ENCODE data around the gene EDEM2.

- PRO-cap = no peak
- RAMPAGE, long total RNA, 4 experiments = no peak in any of the 4 experiments
Observed at GRCh38 chr20:34026112-34026410, 32.4 kb downstream of the RALY start.

- PRO-cap = no peak
- RAMPAGE, long total RNA, 4 experiments = no peak in any of the 4 experiments
Observed at GRCh38 chr20:34604779-34605670, 46.5 kb downstream of the MAP1LC3A start.

DNA sequence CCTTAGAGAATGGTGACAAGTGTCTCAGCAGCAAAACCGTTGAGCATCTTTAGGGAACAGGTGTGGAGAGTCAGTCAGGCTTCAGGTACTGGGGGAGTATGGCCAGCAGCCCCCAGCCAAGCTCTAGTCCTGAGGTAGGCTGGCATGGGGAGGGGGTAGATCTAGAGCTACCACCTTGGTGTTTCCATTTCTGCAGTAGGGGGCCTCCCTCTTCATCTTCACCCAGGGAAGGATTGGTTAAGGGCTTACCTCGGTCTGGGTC lies 2.6 kb downstream of the TP53INP2 start:
- PRO-cap = no peak
- RAMPAGE, long total RNA, 4 experiments = no peak in any of the 4 experiments

DNA sequence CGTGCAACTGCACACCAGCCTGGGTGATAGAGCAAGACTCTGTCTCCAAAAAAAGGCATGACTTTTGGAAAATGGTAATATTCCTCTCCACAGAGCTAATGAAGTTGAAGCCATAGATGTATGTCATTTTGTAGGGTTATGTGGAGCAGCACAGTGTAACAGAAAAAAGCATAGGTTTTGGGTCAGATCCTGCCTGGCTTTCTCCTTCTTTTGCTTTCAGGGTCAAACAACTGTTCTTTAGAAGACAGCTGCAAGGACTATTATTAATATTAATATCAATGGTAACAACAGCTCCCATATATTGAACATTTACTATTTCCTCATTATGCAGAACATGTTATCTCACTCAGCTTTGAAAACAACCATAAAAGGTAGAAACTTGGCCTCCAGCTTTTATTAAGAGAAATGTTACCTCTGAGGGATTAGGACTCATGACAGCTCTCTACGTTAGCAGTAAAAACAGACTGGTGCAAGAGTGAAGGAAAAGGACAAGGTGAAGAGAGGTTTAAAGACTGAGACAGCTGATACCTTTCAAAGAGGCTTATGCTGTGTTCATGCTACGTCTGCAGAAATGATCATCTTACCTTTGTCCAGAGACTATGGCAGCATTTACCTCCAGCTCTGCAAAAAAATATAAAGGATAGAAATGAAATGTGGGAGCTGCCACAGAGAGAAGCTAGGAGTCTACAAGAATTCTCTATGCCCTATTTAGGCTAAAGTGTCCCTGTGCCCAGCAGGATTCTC lies 28.0 kb downstream of the TP53INP2 start:
- PRO-cap = no peak
- RAMPAGE, long total RNA, 4 experiments = no peak in any of the 4 experiments

GRCh38 chr20:34818539-34819355 lies 6.7 kb downstream of the NCOA6 start:
- PRO-cap = no peak
- RAMPAGE, long total RNA, 4 experiments = no peak in any of the 4 experiments

DNA sequence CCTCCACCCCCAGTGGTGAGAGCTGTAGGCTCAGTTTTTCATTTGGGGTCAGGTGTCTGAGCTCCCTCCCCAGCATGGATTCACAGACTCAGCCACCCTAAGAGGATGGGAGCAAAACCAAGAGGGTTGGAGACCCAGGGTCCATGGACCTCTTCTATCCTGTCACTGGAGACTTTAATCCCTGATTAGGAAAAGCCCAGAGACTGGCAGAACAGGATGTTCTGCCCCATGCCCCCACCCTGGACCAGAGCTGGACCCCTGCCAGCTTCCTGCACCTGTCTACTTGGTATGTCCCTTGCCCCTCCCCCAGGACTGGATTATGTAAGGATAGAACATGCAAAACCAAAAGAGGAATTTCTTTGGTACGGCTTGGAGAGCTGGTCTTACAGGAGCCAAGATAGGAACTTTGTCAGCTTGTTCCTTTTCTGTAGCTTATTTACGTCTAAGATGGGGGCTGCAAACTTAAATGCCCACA lies 11.0 kb downstream of the GGT7 start:
- PRO-cap = no peak
- RAMPAGE, long total RNA, 4 experiments = no peak in any of the 4 experiments

- PRO-cap = no peak
- RAMPAGE, long total RNA, 4 experiments = no peak in any of the 4 experiments
Observed at GRCh38 chr20:34953047-34953549, 2.5 kb downstream of the GSS start.

- PRO-cap = no peak
- RAMPAGE, long total RNA, 4 experiments = no peak in any of the 4 experiments
Observed at GRCh38 chr20:34983780-34984473, 28.3 kb downstream of the MYH7B start.

DNA sequence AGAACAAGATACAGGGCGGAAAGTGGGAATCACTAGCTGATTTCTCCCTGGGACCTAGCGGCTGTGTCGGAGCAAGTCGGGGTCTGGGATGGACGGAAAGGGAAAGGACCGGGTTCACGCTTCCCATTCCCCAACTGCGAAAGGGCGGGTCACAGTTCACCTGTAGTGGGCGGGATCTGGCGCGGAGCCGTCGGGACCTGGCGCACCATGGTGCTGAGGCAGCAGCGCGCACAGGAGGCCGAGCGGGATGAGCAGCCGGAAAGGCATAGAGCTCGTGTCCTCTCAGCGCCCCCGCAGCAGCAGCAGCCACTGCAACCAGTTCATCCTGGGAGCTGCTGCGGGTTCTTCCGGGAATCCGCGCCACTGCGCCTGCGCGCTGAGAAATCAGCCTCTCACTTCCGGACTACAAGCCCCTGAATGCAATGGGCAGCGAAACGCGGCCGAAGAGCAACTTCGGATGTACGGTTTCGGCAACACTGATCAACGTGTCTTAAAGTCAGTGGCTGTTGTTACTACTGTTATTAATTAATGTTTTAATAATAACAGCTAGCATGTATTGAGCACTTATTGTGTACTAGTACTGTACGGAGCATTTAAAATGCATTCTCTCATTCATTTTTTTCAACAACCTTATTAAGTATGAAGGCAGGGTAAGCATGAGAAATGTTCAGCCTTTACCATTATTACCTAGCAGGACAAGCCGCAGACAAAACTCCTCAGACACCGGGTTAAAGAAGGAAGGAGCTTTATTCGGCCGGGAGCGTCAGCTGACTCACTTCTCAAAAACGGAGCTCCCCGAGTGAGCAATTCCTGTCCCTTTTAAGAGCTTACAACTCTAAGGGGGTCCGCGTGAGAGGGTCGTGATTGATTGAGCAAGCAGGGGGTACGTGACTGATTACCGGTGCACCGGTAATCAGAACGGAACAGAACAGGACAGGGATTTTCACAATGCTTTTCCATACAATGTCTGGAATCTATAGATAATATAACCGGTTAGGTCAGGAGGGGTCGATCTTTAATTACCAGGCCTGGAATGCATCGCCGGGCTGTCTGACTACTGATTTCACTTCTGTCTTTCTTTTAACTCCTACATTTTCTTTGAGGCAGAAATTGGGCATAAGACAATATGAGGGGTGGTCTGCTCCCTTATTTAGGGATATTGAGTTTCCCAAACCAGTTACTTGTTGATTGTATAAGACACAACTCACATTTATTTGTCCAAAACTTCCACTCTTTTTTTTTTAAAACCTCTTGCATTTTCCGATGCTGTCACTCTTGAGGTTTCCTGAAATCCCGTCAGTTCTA lies at the start of gene EDEM2:
Gene EDEM2 (minus strand): TSS at position 345 of the 1,305 bp plus-strand sequence.
- PRO-cap = no peak
- RAMPAGE, long total RNA, 4 experiments = start-site peak on the plus strand in 1 of 4 experiments, centred at position 427 of the sequence, 28 reads per replicate; start-site peak on the minus strand in 2 of 4 experiments, centred at positions 274 to 286 of the sequence, 76 to 330 reads per replicate

- PRO-cap = no peak
- RAMPAGE, long total RNA, 4 experiments = no peak in any of the 4 experiments
Observed at GRCh38 chr20:35224527-35225129, 1.9 kb upstream of the MMP24 start.

DNA sequence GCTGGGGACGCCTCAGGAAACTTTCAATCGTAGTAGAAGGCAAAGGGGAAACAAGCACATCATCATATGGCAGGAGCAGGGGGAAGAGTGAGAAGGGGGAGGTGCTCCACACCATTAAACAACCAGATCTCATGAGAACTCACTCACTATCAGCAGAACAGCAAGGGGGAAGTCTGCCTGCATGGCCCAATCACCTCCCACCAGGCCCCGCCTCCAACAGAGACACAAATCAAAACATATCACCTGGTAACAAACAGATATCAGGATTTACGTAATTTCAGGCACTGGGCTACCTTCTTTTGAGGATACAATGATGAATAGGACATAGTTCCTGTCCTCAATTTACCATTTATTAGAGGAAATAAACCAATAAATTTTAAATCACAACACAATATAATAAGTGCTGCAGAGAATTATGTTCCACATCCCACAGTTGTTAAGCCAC lies 24.2 kb downstream of the MMP24 start:
- PRO-cap = no peak
- RAMPAGE, long total RNA, 4 experiments = no peak in any of the 4 experiments

DNA sequence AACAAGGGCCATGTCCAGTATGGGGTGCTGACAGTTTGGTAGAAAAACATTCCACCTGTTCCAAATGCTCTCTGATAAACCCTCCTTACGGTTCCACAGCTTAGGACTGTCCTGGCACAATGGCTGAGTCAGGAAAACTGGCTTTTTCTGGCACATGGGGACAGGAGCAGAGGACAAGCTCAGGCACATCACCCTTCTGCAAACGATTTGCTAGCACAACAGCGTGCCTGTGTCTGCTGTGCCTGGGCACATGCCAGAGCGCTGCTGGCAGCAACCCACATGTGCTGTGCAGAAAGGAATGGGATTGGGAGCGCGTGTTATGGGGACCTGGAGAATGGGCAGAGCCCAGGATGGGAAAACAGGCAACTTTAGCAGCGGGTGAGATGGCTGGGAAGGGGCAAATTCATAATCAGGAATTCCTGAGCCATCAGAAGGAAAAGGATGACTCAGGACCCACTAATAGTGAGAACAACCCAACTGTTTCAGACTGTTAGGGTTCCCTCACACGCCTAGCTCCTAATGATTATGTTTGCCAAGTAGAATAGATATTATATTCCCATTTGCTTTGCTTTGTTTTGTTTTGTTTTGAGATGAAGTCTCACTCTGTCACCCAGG lies 16.0 kb upstream of the FAM83C start:
- PRO-cap = no peak
- RAMPAGE, long total RNA, 4 experiments = no peak in any of the 4 experiments

DNA sequence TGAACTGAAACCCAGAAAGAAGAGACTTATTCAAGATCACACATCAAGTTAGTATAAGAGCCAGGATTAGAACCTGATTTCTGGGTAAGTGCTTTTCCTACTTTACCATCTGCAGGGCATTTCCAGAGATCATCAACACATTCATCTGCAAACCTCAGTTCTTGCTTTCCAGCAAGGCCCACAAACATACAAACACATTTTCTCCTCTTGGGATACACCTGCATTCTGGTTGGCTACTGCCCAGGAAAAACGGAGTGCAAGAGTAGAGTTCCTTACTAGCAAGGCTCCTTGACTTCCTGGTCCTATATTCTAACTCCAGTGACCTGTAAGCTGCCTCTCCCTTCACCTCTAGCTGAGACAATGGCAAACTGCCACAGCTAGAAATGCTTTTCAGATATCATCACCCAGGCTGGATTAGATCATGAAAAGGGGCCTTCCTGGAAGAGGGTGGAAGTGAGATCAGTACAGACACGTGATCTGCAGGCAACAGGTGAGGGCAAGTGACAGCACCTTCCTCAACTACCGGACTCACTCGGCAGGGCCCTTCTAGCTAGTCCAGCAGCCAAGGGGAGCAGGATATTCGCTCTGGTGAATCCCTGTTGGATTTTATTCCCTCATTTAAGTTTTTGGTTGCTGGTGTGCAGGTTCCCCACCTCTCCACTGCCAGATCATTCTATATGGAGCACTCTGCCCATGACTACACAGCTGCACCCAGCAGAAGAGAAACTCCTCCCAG lies 26.2 kb upstream of the FAM83C start:
- PRO-cap = no peak
- RAMPAGE, long total RNA, 4 experiments = no peak in any of the 4 experiments

DNA sequence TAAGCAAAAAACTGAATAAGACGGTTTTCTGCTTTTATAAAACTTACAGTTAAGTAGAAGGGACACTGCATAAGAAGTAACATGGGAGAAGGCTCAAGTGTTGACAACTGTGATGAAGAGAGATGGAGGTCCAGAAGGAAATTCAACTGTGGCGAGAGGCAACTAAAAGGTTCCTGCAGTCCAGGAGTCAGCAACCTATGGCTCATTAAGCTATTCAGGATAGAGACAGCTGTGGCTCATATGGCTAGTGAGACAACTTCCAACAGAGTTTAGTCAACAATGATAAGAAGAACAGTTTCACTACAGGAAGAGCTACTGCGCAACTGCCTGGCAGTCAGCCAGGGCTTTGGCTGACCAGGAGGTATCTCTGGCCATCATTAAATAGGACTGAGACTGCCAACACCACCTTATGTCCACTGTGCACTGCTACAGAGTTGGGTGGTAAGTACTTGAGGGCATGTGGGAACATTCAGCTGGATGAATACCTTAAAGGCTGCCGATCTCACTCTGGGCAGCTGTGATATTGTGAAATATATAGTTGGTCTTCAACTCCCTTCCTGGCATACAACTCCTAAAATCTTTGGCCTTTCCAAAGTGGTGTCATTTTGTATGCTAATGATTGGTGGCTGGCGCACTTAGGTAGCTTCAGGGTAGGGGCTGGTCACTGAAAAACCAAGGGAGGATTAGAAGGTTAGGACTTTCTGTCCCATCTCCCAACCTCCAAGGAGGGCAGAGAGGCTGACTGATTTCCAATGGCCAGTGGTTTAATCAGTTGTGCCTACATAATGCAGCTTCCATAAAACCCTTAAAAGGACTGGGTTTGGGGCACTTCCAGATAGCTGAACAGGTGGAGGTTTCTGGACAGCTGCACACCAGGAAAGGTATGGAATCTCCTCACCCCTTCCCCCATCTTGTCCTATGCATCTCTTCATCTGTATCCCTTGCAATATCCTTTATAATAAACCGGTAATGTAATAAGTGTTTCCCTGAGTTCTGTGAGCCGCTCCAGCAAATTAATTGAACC lies 52.3 kb upstream of the FAM83C start:
- PRO-cap = no peak
- RAMPAGE, long total RNA, 4 experiments = no peak in any of the 4 experiments

GRCh38 chr20:35635880-35636530 lies 20.4 kb downstream of the SPAG4 start:
- PRO-cap = no peak
- RAMPAGE, long total RNA, 4 experiments = no peak in any of the 4 experiments

DNA sequence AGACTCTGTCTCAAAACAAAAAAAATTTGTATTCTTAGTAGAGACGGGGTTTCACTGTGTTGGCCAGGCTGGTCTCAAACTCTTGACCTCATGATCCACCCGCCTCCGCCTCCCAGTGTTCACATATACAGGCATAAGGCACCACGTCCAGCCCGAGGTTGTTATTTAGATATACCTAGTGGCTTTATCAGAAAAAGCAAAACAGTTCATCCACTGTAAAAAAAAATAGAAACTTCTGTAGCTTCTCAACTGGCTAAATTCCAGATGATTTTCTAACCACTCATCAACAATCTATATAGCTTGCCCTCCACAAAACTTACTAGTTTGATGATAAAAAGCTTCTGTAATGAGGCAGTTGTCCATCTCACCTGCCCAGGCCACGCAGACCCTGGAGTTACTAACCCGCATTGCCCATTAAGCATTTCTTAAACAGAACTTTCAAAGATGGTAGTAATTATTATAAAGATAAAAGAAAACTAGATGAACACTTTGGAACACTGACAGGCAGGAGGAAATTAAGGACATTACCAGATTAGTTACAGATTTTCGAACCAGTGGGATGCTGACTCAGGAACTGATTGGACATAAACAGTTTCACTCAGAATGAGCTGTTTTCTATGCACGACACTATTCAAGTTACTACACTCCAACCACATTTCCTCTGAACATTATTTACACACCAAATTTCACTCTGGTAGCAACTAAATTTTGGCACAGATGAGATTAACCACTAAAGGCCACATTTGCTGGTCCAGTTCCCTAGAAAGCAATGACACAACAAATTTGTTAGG lies 2.7 kb downstream of the ROMO1 start:
- PRO-cap = no peak
- RAMPAGE, long total RNA, 4 experiments = no peak in any of the 4 experiments

DNA sequence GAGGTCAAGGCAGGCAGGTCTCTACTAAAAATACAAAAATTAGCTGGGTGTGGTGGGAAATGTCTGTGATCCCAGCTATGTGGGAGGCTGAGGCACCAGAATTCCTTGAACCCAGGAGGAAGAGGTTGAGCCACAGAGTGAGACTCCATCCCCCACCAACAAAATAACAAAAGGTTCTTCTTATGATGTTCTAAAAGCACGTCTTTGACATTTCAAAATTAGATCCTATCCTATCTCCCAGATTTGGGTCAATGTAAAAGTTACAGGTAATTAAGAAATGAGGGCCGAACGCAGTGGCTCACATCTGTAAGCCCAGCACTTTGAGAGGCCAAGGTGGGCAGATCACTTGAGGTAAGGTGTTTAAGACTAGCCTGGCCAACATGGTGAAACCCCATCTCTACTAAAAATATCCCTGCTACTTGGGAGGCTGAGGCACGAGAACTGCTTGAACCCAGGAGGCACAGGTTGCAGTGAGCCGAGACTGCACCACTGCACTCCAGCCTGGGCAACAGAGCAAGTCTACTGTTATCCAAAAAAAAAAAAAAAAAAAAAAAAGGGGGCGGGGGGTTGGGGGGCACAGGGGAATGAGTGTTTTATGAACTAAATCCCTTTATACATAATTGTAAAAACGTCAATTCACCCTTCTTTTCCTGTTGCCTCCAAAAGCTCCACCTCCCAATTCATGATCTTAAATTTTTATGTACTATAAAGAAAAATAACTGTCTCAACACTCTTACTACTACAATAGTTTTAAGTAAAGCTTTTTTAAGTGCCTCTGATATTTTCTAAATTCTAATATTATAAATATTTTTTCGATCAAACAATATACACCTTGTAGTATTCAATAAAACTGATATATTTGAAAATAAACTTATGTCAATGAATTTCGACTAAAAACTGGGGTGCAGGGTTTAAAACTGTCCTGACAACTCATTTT lies 13.0 kb downstream of the ROMO1 start:
- PRO-cap = no peak
- RAMPAGE, long total RNA, 4 experiments = no peak in any of the 4 experiments

- PRO-cap = no peak
- RAMPAGE, long total RNA, 4 experiments = no peak in any of the 4 experiments
Observed at GRCh38 chr20:35712842-35713226, 13.6 kb downstream of the ROMO1 start.

DNA sequence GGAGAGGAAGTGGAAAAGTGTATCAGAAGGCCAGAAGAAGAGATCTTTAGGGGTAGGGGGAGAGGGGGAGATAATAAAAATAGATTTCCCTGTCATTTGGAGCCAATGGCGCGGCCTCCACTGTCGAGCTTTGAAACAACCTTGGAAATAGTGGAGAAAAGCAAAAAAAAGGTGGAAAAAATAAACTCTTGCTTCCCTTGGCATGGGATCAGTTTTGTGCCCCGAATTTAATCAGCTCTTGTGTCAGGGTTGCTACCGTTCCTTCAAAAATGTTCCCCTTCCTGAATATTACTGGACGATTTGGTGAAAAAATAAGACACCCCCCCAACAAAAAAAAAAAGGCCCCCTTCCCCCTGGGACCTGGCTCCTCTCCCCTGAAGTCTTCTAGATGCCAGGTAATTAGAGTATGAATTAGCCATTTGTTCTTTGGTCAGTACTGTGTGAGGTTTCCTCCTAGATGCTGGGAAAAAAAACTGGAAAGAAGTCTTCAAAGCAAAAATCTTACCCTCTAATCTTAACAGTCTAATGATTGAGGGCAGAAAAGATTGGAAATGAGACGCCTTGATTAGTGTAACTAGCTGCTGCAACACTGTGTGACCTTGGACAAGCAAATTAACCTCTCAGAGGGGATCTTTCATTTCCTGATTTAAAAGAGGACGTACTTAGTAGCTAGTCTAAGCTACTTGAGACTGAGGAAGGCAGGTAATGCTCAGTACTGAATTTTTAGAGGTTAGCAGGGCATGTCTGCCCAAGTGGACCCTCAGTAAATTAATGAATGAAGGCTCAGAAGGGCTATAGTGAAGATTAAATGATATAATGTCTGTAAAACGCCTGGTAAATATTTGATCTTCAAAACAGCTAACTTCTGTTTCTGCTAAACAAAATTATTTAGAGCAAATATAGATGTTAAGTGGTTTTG lies 937 bp upstream of the RBM39 start:
- PRO-cap = no peak
- RAMPAGE, long total RNA, 4 experiments = no peak in any of the 4 experiments

DNA sequence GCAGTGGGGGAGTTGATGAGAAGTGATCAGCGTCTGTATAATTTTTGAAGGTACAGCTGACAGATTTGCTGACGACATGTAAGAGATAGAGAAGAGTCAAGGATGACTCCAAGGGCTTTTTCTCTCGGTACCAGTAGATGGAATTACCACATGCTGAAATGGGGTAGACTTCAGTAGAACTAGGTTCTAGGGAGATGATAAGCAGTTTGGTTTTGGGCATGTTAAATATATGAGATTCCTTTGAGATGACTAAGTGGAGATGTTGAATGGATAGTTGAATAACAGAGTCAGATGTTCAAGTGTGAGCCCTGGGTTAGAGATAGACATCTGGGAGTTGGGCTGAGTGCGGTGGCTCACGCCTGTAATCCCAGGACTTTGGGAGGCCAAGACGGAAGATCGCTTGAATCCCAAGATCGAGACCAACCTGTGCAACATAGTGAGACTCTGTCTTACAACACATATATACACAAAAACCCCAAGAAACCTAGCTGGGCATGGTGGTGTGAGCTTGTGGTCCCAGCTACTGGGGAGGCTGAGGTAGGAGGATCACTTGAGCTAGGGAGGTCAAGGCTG lies 50.1 kb downstream of the PHF20 start:
- PRO-cap = no peak
- RAMPAGE, long total RNA, 4 experiments = no peak in any of the 4 experiments

Measured in omental fat pad (tissue), 4 donors.